Epithelial cell of esophagus (primary cell): ENCODE measurements around a stretch of chr10.

- RRBS, result no CpG with 5 or more reads among the region's 19 CpGs
Observed at GRCh38 chr10:89558551-89559268, 23.3 kb upstream of the SLC16A12 start.

DNA sequence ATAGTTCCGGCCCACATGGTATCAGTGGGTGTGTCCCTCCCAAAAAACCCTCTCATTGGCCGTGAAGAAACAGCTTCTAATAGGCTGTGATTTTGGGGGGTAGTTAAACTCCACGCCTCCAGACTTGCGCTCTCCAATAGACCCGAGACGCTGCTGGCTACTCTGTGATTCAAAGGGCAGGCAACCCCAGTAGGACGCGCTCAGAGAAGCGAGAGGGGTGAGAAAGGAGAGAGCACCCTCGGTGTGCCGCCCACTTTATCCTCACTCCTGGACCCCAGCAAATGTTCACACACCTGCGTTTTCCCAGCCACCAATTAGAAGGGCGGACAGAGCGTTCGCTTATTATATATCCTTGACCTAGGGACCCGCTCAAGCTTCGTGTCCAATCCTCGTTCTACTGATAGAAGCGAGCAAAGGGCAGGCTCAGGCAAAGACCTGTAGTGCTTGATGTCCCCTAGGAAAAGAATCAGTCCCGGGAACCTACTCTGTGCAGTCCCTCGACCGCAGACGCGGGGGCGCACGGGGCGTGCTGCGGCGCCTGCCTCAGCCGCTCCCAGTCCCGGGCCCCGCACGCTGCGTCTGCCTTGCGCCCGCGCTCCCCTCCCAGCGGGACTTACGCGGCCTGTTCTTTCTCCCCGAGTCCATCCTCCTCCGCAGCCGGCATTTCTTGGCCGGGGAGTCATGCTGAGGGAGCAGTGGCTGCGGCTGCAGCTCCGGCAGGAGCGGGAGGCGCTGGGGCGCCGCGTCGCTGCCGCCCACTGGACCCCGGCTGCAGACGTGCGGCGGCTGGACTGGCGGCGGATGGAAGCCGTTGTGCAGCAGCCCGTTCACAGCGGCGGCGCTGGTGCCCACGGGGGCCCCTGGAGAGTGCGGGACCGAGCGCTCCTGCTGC is 813 bp downstream of the PANK1 start:
- RRBS, result 2% methylated on average over 28 of the region's 68 CpGs

GRCh38 chr10:89702037-89702455 is 656 bp downstream of the KIF20B start:
- RRBS, result no CpG with 5 or more reads among the region's 7 CpGs

- RRBS, result no CpG with 5 or more reads among the region's 1 CpG
Observed at GRCh38 chr10:89888623-89889491, 187.5 kb downstream of the KIF20B start.

GRCh38 chr10:90011101-90011982 is 310.0 kb downstream of the KIF20B start:
- RRBS, result no CpG with 5 or more reads among the region's 26 CpGs

GRCh38 chr10:90813700-90814055 is 44.2 kb downstream of the HTR7 start:
- RRBS, result no CpG with 5 or more reads among the region's 5 CpGs

DNA sequence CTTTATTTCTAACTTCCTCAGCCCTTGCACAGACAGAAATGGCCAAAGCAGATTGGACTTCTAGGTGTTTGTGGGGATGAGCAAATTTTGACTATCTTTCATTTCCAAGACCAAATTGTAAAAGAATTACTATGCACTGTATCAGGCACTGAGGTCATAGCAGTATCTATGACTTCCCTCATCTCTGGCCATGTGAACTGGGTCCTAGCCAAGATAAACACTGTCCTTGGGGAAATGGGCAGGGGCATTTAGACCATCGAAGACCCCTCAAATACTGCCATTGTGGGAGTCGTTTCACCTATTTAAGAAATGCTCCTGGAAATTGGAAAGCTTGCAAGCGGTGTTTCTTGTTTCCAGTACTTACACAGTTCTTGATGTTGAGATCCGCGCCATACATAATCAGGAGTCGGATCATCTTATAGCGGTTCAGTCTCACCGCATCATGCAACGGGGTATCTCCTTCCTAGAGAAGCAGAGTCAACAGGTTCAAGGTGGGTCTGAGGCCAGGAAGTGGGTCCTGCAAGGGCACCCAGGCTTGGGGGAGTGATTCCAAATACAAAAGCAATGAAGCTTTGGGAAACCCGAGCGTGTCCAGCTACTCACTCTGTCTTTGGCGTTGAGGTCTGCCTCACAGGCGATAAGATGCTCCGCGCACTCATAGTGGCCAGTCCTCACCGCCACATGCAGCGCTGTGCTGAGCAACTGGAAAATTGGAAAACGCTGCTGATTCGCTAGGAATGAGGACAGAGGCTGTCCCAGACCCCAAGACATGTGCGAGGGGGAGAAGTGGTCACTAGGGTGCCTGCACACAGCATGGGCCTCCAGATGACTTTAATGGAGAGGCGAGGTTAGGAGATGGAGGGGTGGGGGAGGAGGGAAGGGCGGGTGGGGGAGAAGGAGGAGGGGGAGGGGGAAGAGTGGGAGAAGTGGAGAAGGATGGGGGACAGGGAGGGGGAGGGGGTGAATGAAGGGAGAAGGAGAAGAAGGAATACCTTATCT is 5.4 kb downstream of the ANKRD1 start:
- RRBS, result no CpG with 5 or more reads among the region's 22 CpGs

DNA sequence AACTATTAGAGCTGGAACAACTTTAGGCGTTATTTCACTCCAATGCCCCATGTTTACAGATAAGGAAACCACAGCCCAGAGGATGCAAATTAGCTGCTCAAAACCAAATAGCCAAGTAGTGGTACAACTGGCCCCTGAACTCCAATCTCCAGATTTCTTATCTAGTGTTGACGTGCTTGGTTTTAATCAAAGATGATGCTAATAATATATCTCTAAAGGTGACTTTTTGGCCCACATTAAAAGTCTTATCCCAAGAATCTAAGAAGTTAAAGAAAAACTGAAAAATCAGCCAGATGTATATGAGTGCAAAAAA is 2.6 kb downstream of the ANKRD1 start:
- RRBS, result no CpG with 5 or more reads among the region's 2 CpGs

- RRBS, result no CpG with 5 or more reads among the region's 6 CpGs
Observed at GRCh38 chr10:90930887-90931927, 10.3 kb upstream of the ANKRD1 start.

DNA sequence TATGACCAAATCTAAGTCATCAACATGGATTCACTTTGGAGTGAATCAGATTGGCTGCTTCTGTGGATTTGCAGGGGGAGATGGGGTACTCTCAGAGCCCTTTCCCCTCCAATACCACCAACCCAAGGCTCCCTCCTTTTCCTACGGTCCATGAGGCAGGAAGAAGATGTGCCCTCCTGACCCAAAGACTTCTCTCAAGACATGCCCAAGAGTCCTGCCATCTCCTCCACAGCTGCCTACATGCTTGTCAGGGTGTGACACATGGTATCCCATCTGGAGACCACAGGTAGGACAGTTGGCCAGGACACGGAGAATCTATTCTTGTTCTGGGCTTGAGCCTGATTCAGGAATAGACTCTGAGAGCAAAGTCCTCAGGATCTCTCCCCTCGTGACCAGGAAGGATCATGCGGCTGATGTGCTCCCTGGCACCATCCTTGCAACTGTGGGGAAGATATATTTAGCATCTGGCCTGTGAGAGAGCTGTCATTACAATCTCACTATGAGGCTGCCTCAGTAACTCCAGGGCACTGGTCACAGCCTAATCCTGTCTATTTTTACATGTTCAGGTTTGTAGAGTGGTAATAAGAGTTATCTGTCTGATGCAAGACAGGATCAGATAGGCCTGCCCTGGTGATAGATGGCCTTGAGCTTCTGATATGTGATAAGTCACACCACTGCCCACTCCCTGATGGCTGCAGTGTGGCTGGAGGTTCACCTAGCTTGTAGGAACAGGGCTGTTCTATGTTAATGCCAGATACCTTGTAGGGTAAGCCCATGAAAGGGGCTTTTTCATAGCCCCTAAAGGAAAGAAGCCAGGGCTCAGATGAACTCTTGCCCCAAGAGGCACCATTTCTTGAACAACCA is 50.8 kb downstream of the PPP1R3C start:
- RRBS, result no CpG with 5 or more reads among the region's 4 CpGs

GRCh38 chr10:91589765-91590074 is 43.2 kb downstream of the PPP1R3C start:
- RRBS, result no CpG with 5 or more reads among the region's 3 CpGs

GRCh38 chr10:91592175-91593061 is 40.5 kb downstream of the PPP1R3C start:
- RRBS, result no CpG with 5 or more reads among the region's 8 CpGs

DNA sequence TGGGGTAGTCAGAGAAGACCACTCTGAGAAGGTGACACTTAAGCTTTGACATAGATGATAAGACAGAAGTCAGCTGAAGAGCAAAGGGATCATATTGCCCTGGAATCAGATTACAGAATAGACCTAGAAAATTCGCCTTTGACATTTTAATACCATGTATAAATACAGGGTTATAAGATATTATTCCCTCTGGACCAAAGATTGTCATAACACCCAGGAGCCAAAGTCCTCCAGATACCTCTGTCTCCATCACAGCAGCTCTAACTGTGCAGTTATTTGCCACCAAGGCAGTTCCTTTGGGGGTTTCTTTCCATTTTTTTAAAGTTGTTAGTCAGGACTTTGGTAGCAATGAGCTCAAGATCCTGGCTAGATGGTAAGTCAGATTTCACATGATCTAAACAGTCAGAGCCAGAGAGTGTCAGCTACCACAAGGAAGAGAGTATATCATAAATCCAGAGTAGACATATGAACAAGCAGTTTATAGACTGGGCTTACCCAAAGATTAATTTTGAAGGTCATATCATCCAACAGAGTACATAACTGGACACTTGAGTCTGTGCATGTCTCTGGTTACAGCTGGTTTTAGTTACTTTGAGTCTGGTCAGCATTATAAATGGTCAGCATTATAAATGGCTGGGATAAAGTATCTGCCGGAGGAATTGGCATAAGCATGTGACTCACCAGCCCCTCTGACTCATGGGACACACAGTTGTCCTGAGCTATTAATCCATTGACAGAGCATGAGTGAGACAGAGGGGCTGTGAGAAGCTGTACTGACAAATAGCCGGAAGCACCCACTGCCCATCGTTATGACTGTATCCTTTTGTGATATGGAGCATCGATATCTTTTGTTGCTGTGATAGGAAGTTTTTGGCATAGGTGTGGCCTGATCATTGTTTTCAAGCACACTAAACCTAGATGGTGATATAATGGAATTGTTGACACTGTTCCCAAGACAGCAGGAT is 19.5 kb downstream of the PPP1R3C start:
- RRBS, result no CpG with 5 or more reads among the region's 5 CpGs

DNA sequence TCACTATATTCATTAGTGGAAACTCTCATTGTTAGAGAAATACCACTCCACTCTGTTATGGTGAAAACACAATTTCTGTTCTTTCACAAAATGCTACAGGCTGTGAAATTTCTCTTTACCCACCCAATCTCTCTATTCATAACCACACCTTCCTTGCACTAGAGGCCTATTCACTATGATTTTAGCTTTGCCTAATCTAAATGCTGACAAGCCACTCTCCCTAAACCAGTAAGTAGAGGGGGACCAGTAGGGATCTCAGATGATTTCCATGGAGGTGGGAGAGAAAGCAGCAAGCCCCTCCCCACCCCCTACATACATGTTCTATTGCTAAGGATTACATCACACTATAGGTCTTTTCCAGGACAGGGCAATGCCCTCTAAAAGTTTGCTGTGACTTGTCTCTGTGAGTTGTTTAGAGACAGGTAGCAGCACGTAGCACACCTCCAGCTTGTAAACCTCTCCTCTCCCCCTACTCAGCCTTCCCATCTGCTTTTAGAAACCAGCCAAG is 58.2 kb upstream of the PPP1R3C start:
- RRBS, result no CpG with 5 or more reads among the region's 1 CpG

DNA sequence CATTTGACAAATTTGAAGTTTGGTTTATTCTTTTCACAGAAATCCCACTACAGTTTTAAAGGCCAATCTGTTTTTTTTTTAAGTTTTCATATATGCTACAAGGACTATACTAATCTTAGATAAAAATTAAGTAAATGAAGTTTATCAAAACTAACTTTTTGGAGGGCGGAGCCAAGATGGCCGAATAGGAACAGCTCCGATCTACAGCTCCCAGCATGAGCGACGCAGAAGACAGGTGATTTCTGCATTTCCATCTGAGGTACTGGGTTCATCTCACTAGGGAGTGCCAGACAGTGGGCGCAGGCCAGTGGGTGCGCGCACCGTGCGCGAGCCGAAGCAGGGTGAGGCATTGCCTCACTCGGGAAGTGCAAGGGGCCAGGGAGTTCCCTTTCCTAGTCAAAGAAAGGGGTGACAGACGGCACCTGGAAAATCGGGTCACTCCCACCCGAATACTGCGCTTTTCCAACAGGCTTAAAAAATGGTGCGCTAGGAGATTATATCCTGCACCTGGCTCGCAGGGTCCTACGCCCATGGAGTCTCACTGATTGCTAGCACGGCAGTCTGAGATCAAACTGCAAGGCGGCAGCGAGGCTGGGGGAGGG is 48.7 kb upstream of the TNKS2 start:
- RRBS, result no CpG with 5 or more reads among the region's 23 CpGs

DNA sequence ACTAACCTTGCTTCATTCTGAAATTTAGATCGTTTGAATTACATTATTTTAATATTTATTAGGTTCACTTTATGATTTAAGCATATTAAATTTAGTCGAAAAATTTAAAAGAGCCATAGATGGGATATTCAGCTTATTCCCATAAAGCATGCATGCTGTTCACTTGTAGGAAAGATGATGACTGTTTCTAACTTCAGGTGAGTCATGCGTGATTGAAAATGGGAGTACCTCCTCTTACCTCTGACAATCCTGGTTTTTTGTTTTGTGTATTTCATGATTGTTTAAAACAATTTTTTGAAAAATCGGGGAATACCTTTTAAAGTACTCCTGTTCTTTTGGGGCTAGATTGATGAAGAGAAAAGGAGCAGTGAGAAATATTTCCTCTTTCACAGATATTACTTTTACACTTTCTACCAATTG is 1.4 kb downstream of the TNKS2 start:
- RRBS, result no CpG with 5 or more reads among the region's 4 CpGs

DNA sequence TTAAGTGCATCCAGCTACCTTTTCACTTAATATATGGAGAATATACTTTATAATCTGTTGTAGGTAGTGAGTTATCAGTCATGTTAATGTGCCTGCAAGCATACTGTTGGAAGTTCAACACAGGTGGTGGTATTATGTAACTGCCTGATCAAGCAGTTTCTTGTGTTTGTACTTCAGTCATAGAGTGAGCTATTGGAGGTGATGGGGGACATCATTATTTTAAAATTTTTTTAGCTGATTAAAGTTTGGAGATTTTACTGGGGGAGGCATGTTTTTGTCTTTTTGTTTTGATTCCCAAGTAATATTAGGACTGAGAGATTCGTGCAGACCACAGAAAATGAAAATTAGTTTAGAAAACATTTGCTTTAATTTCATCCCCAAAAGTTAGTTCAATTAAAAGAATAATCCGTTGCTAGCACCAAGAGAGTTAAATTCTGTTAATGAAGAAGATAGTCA is 2.6 kb downstream of the TNKS2 start:
- RRBS, result no CpG with 5 or more reads among the region's 2 CpGs

DNA sequence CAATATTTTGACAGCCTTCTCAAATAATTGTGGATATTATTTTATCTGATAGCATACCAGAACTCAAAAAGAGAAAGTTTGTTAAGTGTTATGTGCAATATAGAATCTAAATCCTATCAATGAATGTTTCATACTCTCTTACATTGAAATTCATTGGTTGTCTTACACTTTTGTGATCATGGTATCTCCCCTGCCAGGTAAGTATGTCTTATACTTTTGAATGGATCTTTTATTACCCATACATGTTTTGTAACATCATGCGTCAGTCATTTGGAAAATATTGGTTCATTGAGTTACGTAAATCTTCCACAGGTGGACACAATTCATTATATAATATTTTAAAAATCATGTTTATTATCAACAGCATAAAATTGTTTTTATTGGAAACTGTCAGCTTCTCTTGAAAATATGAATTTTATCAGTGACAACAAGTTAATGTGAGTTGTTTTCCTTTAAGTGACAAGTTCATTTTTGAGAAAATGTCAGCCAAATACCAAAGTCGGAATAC is 82.7 kb downstream of the BTAF1 start:
- RRBS, result no CpG with 5 or more reads among the region's 3 CpGs